Skin of body (tissue), 2 donors: ENCODE data around the gene PSMD7.

- RAMPAGE, long total RNA, result no peak
Measured at GRCh38 chr16:71524845-71525493, 1.3 kb upstream of the CHST4 start.

DNA sequence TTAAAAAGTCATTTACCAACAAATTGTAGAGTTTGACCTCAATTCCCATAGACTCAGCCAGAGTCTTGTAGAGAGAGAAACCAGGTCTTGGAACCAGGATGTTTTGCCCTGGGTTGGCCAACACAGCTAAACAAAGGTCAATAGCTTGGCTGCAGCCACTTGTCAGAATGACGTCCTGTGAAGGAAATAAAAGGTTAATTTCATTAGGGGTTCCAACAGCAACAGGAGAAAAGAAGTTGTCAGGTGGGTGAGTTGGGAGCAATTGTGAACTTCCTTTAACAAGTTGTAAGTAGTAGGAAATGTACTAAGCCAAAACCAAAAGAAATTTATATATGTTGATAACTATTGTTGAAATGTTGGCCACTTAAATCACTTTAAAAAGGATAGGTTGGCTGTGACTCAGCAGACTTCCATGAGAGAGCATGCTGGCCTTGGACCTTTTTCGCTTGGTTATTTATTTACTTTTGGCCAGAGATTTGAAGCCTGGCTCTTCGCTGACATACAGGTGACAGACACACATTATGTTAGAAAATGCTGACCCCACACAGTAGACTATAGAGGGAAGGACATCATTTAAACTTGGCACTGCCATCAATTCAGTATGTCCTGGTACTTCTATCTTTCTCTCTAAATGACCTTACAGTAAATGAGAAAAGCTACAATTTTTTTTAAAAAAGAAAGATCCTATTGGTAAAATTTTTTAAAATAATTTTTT is 4.2 kb downstream of the TAT start:
- RAMPAGE, long total RNA, result no peak

DNA sequence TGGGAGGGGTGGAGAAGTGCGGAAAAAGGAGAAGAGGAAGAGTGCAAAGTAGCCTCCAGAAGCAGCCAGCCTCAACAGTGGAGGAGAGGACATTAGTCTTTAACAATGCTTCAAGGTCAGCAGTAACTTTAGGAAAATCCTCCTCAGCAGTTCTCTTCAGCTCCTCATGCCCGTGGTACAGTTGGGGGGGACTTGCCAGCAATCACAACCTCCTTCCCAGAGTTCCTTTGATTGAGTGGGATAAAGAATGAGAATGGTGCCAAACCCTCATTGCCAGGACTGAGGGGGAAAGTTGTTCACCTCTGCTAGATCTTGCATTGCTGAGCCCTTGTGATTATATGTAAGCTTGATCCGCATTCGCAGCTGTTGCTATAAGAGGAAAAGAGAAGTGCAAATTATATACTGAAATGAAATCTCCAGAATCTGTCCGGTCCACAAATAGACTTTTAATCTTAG is 8.3 kb upstream of the PHLPP2 start:
- RAMPAGE, long total RNA, result no peak

GRCh38 chr16:71865049-71865569 is 18.9 kb downstream of the ZNF821 start:
- RAMPAGE, long total RNA, result no peak

GRCh38 chr16:72427163-72428153 is 255.5 kb upstream of the PMFBP1 start:
- RAMPAGE, long total RNA, result no peak

GRCh38 chr16:72627062-72628025 is 420.6 kb downstream of the ZFHX3 start:
- RAMPAGE, long total RNA, result no peak

DNA sequence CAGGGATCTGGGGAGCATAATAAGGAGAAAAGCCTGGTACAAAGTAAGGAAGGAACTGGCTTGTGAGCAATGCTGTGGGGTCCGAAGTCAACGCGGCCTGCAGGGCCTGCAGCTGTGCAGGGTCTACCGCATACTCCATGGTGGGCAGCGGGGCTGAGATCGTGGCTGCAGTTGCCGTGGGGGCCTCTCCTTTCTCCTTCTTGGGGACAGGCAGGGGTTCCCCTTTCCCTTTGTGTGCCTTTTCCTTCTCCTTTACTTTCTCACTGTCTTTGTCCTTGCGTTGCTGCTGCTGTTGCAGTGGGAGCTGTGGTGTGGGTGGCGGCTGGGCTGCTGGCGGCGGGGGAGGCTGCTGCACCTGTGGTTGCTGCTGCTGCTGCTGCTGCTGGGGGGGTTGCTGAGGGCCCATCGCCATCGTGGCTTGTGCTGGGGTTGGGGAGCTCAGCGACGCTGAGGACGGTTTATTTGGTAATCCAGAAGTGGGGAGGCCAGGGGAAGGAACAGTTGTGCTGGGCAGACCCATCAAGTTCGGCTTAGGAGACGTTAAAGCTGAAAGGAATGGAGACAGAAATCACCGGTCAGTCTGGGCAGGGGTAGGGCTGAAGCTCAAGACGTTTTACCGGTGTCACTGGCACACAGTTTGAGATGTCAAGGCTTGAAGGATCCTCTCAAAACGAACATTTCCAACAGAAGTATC is 259.5 kb downstream of the ZFHX3 start:
- RAMPAGE, long total RNA, result no peak

- RAMPAGE, long total RNA, result no peak
Measured at GRCh38 chr16:72894302-72895021, 153.5 kb downstream of the ZFHX3 start.

GRCh38 chr16:72947224-72947975 is 100.5 kb downstream of the ZFHX3 start:
- RAMPAGE, long total RNA, result no peak

GRCh38 chr16:73019327-73019999 is 28.5 kb downstream of the ZFHX3 start:
- RAMPAGE, long total RNA, result no peak

GRCh38 chr16:73027577-73028011 is 20.3 kb downstream of the ZFHX3 start:
- RAMPAGE, long total RNA, result no peak

GRCh38 chr16:73056400-73056754 is 8.4 kb upstream of the ZFHX3 start:
- RAMPAGE, long total RNA, result no peak

- RAMPAGE, long total RNA, result no peak
Measured at GRCh38 chr16:73093418-73093735, 45.4 kb upstream of the ZFHX3 start.

DNA sequence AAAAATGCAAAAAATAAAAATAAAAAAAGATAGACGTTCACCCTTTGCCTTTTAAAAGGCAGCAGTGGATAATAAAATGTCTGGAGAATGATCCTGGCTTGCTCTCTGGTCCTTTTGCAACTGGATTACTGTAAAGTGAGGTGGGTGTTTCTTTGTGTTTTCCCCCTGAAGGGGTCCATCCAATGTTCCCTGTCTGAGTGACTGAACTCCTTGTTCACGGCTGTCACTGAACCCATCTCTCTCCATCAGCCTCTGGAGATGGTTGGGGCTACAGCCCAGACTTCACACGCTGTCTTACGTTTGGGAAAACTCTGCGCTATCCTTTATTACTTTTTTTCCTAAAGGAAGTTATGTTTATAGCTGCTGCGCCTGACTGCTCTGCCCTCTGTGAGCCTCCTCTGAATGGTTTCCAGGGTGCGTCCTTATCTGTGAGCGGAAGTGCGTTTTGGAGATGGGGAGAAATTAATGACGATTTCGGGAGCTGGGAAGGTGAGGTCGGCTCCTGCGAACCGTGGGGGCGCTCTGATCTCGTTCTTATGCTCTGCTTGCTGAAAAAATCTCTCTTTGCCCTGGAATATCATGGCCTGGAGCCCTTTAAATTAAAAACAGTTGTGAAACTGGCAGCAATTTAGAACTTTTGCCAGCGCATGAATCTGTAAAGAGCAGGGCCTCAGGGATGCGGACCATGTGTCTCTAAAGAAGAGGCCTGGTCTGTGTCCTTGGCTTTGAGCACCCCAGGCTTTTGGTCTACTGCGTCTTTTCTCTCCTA is 135.6 kb upstream of the ZFHX3 start:
- RAMPAGE, long total RNA, result no peak

DNA sequence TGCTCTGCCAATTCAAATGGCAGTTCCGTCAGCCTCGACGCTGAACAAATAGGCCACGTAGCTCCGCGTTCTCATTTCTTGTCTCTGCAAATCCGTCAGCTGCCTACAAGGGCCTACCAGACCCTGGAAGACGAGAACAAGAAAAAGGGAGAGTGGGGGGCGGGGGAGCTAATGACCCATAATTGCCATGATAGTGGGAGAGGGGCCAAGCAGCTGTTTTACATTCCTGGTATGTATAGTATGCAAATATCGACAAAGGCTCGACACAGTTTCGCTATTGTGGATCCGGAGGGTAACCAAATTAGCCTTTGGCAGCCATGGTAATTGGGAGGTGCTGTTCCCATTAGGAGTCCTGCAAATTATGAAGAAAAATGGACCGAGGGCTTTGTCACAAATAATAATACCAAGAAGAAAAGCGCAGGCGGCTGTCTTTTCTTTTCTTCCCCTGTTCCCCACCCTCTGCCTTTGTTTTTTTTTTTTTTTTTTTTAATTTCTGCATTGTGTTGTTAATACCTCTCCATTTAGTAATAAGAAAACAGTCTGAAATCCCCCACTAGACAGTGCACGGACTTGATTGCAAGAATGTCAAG is 435.6 kb upstream of the ZFHX3 start:
- RAMPAGE, long total RNA, result no peak

DNA sequence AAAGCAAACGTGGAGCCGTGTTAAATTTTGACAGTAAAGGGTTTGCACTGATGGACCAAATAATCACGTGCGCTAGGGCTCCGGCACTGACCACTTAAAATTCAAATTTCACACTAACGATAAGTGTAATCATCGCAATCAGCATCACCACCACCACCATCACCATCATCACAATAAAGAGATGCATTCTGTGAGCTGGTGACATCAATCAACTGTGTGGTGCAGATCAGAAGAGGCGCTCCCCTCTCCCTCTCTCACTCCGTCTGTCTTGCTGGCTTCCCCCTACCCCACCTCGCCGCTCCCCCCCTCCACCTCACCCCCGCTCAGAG is 405.9 kb upstream of the PSMD7 start:
- RAMPAGE, long total RNA, result no peak

DNA sequence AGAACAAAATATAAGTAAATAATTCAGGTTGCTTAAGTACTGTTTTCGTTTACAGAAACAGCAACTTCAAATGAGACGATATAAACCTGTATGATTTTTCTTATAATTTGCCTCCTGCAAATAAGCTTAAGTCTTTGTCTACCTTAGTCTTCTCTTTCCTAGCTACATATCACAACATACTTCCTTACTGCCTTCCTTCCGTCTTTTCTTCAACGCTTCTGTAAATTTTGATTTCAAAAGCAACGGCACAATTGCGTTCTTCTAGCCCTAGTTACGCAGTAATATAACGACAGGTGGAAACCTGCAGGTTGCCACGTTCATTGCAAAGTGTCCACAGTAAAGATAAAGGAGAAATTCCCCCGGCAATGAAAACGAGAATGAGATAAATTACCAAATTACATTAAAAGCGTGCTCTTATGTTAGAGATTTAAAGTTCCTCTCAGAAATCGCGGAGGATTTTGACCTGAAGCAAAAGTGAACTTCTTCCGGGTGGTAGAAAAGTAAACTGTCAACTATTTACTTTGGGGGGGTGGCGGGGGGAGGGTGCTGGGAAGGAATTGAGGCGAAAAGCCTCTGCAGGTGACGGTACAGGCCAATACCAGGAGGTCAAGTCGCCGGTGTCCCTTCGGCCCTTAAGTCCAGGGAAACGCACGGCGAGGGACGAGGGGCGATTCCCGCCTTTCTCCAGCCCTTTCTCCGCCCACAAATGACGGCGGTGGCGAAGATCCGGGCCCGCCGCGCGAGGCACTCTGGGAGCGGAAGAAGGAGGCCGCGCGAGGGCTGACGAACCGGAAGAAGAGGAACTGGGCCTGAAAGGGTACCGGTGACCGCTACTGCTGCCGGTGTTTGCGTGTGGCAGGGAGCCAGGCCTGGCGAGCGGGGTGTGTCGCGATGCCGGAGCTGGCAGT is at the start of gene PSMD7:
TSS of gene PSMD7 (plus strand) at position 791 of the 908 bp plus-strand sequence.
- RAMPAGE, long total RNA, result start-site peak on the plus strand centred at position 807 of the sequence, 85 bp wide, 1,769 and 68 reads in 2 replicates

GRCh38 chr16:74320590-74321588 is 24.3 kb downstream of the PSMD7 start:
- RAMPAGE, long total RNA, result no peak

GRCh38 chr16:74467486-74467953 is 46.2 kb upstream of the CLEC18B start:
- RAMPAGE, long total RNA, result no peak

DNA sequence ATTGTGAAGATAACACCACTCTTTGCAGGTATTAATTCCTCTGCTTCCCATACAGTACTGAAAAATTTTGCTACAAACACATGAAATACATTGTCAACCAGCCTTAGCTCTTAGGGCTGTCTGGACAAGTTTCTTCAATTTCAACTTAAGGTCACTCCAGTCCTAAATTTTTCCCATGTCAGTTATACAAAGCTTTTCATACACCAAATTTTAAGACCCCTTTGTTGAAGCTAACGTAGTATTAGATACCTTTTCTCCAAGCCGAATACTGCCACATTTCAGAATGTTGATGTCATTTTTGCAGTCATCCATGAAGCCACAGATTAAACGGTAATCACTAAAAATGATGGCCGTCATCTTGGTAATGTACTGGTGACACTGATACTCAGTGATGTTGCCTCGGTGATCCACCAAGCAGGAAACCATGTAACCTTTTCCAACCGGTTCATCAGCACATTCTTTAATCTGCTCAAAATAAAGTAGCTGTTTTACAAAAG is 82.1 kb upstream of the CLEC18B start:
- RAMPAGE, long total RNA, result no peak